Spleen (tissue), 7 donors: ENCODE data around the genes GTPBP4 and ADARB2.

- PRO-cap, 4 experiments: no peak in any of the 4 experiments
- RAMPAGE, long total RNA, 4 experiments: no peak in any of the 4 experiments
These were observed 23.0 kb upstream of the ZMYND11 start for GRCh38 chr10:112144-112671.

- PRO-cap, 4 experiments: peak in 1 of 4 experiments; most common plus-strand start chr10:261265 (in 1); most common minus-strand start chr10:261208 (in 1)
- RAMPAGE, long total RNA, 4 experiments: no peak in any of the 4 experiments
These were observed 125.7 kb downstream of the ZMYND11 start for GRCh38 chr10:260755-261527.

- PRO-cap, 4 experiments: peak in 4 of 4 experiments; most common plus-strand start chr10:329606 (in 3); most common minus-strand start chr10:329481 (in 1)
- RAMPAGE, long total RNA, 4 experiments: no peak in any of the 4 experiments
These were observed 194.2 kb downstream of the ZMYND11 start for GRCh38 chr10:329276-330117.

GRCh38 chr10:369762-370178 lies 234.5 kb downstream of the ZMYND11 start:
- PRO-cap, 4 experiments: no peak in any of the 4 experiments
- RAMPAGE, long total RNA, 4 experiments: no peak in any of the 4 experiments

- PRO-cap, 4 experiments: no peak in any of the 4 experiments
- RAMPAGE, long total RNA, 4 experiments: no peak in any of the 4 experiments
These were observed 273.6 kb downstream of the DIP2C start for GRCh38 chr10:415639-416409.

DNA sequence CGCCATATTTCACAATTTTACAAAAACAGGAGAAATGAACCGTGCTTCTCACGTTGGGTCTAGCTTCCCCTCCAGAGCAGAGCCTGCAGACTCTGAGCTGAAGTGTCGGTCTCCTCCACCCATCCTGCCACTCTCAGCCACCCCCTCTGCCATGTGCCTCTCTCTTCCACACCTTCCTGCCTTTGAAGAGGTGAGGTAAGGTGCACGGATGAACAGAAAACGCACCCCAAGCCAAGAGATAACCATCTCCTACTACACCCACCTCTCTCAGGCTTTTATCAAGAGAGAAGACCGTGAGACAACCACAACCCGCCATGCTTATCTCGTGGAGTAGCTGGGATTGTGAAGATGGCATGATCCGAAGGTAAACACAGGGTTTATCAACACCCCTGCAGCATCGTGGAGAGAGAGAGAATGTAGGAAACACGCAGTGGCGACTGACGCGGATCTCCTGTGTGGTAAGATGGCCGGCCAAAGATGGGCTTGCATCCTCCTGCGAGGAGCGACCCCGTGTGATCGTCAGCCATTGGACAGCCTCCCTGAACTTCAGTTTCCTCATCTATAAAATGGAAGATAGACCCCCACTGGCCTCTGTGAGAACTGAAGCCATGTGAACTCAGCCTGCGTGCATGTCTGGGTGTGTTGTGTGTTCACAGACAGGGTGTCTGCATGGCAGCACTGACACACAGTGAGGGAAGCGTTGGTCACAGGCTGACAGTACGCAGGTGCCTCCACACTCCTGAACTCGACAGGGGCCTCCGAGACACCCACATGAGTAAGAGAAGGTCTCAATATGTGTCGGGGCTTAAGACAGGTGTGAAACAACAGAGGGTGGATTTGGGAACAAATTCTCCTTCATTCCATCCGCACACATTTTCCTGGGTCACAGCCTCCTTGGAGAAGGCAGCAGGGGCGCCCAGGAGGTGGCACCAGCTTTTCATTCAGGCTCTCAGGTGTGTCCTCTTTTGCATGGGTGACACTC lies 218.9 kb downstream of the DIP2C start:
- PRO-cap, 4 experiments: no peak in any of the 4 experiments
- RAMPAGE, long total RNA, 4 experiments: no peak in any of the 4 experiments

- PRO-cap, 4 experiments: no peak in any of the 4 experiments
- RAMPAGE, long total RNA, 4 experiments: no peak in any of the 4 experiments
These were observed 37.2 kb downstream of the DIP2C start for GRCh38 chr10:652260-652688.

- PRO-cap, 4 experiments: no peak in any of the 4 experiments
- RAMPAGE, long total RNA, 4 experiments: no peak in any of the 4 experiments
These were observed 6.0 kb downstream of the DIP2C start for GRCh38 chr10:683020-684215.

DNA sequence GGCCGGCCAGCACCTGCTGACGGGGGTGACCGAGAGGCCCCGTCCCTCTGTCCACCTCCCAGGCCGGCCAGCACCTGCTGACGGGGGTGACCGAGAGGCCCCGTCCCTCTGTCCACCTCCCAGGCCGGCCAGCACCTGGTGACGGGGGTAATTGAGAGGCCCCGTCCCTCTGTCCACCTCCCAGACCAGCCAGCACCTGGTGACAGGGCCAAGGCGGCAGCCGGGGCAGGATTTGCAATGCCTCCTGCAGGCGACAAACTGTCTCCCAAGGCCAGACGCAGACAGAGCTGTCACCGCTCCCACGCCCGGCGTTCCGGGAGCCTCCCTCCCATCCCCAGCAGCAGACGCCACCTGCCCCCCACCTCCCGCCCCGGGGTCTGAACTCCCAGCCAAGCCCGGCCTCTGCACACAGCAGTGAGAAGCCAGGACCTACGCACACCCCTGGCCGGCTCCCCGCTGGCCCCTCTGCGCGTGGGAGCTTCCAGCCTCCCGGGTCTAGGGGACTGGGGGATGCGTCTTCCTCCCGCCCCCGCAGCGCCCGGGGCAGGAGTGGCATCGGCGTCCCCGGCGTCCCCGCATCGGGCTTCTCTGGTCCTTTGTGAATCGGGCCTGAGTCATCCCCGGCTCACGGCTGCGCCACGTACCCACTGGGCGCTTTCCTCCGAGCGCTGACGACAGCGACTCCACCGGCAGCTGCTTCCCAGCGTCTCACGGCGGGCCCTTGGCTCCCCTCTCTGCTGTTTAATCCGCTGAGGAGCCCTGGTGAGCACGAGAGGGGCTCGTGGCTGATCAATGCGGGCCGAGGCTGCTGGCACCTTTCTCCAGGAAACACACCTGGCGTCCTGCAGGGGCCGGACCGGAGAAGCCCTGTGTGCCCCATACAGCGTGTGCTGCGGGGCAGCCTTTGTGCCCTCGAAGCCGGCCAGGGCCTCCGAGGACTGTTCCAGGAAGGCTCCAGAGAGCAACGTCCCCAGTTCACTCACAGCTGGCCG lies 95.1 kb upstream of the DIP2C start:
- PRO-cap, 4 experiments: no peak in any of the 4 experiments
- RAMPAGE, long total RNA, 4 experiments: no peak in any of the 4 experiments

DNA sequence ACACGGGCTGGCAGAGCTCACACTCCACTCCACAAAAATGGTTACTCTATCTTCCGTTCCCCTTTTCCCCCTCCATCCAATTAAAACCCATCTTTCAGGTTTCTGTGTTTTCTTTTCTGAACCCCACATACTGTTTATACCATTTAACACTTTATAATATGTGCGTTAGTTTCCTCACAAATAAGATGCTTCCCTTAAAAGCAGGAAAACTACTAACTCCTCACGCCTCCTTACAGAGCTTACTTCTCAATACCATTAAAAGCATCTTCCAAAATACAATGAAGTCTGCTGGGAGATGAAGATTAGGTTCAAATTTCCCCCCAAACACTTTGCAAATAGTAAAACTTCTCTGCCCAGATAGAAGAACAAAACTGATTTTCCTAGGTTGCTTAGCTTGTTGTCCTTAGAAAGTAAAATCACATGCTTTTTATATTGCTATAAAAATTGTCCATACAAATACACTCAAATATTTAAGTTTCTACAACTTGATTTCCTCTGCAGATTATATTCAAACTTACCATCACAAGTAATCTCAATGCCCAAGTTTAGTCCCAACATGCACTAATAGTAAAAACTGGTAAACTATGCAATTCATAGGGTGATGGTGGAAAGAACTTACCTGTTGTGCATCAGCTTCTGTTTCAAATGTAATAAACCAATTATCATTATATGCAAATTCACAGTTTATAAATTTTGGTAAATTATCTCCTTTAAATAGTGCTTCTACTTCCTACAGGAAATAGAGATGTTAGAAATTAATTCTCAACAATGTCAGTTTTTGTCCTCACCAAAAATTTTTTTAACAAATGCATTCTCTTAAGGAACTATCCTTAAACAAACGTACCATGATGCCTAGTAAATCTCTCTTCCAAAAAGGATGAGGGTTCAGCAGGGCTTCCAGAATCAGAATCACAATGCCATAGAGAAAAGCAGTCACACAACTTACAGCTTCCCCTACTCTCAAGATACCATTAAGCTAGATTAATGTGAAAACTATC lies 101.0 kb downstream of the LARP4B start:
- PRO-cap, 4 experiments: no peak in any of the 4 experiments
- RAMPAGE, long total RNA, 4 experiments: no peak in any of the 4 experiments

- PRO-cap, 4 experiments: no peak in any of the 4 experiments
- RAMPAGE, long total RNA, 4 experiments: no peak in any of the 4 experiments
These were observed 36.1 kb downstream of the LARP4B start for GRCh38 chr10:895429-895842.

DNA sequence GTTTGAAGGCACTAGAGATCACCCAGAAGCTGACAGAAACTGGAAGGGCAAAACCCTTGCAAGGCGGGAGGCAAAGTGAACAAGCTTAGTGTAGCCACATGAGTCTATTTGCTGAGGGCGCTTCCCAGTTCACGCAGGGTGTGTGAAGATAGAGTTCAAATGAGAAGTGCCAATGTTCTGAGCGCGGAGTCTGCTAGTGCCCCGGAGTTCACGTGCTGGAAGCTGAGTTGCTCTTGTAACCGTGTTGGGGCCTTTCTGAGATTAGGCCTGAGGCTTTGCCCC lies 16.6 kb upstream of the GTPBP4 start:
- PRO-cap, 4 experiments: no peak in any of the 4 experiments
- RAMPAGE, long total RNA, 4 experiments: no peak in any of the 4 experiments

GRCh38 chr10:988184-989347 lies at the start of gene GTPBP4:
Gene GTPBP4, plus strand, starts transcription at chr10:988434.
- PRO-cap, 4 experiments: peak in 4 of 4 experiments; most common plus-strand start chr10:988437 (in 4); most common minus-strand start chr10:988274 (in 4)
- RAMPAGE, long total RNA, 4 experiments: start-site peak on the plus strand in 4 of 4 experiments, at chr10:988452-988470 at its widest, 31 to 37 reads per replicate; start-site peak on the minus strand in 1 of 4 experiments, at chr10:988307-988366 at its widest, 7 reads per replicate

- PRO-cap, 4 experiments: no peak in any of the 4 experiments
- RAMPAGE, long total RNA, 4 experiments: no peak in any of the 4 experiments
These were observed 15.6 kb downstream of the IDI2 start for GRCh38 chr10:1009890-1010655.

- PRO-cap, 4 experiments: no peak in any of the 4 experiments
- RAMPAGE, long total RNA, 4 experiments: no peak in any of the 4 experiments
These were observed 9.6 kb upstream of the IDI2 start for GRCh38 chr10:1035189-1035694.

GRCh38 chr10:1293629-1294357 lies 237.6 kb downstream of the WDR37 start:
- PRO-cap, 4 experiments: no peak in any of the 4 experiments
- RAMPAGE, long total RNA, 4 experiments: no peak in any of the 4 experiments

GRCh38 chr10:1420427-1421403 lies 316.6 kb downstream of the ADARB2 start:
- PRO-cap, 4 experiments: peak in 1 of 4 experiments; most common plus-strand start chr10:1421197 (in 1); most common minus-strand start chr10:1420981 (in 1)
- RAMPAGE, long total RNA, 4 experiments: no peak in any of the 4 experiments

DNA sequence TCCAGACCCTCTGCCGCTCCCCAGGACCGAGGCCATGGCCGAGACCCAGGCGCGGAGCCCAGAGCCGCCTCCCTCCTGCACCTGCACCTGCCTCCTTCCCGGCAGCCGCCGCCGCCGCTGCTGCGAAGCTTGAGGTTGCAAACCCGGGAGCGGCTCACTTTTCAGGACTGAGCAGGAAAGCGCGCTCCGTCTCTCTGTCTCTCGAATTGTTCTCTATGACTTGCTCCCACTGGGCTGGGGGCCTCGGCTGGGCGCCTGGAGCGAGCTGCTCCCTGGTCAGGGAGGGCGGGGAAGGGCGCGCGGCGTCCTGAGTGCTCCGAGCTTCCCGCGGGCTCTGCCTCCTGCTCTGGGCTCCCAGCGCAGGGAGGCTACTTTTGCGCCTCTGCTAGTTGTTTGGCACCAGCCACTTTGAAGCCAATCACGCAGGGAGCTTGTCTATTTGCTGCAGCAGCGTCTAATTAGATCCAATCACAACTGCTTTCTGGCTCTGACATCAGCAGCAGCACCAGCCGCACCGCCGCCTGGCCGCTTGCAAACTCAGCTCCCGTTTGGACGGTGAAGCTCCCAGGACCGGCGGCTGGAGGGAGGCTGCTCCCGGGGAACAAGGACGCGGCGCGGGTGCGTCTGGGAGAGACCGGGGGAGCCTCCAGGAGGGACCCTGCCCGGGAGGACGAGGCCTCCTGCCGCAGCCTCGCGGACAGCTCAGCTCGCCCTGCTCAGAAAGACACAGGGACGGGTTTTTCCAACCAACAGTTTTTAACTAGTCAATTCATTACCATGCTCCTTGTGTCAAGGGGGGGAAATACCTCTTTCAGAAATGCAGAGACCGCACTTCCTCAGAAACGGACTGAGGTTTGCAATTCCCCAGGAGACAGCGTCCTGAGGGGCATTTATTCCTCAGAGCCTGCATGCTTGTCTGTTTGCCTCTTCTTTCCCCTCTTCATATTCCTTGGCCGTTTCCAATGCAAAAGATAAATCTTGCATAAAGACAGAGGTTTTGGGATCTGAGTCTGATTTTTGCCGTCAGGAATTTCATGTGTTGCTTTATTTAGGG lies at the start of gene ADARB2:
Gene ADARB2 (minus strand): TSS at position 411 of the 1,054 bp plus-strand sequence.
- PRO-cap, 4 experiments: peak in 1 of 4 experiments; most common minus-strand start position 321 of the sequence (in 1)
- RAMPAGE, long total RNA, 4 experiments: no peak in any of the 4 experiments

GRCh38 chr10:2371743-2372275 lies 634.5 kb upstream of the ADARB2 start:
- PRO-cap, 4 experiments: no peak in any of the 4 experiments
- RAMPAGE, long total RNA, 4 experiments: no peak in any of the 4 experiments

GRCh38 chr10:3048500-3049107 lies 18.7 kb upstream of the PFKP start:
- PRO-cap, 4 experiments: no peak in any of the 4 experiments
- RAMPAGE, long total RNA, 4 experiments: no peak in any of the 4 experiments